Natural killer cell (primary cell): ENCODE measurements around a stretch of chr14.

GRCh38 chr14:92706742-92707003 is 41.8 kb downstream of the LGMN start:
- PRO-cap, result no peak

GRCh38 chr14:92878171-92878562 is 44.8 kb upstream of the CHGA start:
- PRO-cap, result no peak

DNA sequence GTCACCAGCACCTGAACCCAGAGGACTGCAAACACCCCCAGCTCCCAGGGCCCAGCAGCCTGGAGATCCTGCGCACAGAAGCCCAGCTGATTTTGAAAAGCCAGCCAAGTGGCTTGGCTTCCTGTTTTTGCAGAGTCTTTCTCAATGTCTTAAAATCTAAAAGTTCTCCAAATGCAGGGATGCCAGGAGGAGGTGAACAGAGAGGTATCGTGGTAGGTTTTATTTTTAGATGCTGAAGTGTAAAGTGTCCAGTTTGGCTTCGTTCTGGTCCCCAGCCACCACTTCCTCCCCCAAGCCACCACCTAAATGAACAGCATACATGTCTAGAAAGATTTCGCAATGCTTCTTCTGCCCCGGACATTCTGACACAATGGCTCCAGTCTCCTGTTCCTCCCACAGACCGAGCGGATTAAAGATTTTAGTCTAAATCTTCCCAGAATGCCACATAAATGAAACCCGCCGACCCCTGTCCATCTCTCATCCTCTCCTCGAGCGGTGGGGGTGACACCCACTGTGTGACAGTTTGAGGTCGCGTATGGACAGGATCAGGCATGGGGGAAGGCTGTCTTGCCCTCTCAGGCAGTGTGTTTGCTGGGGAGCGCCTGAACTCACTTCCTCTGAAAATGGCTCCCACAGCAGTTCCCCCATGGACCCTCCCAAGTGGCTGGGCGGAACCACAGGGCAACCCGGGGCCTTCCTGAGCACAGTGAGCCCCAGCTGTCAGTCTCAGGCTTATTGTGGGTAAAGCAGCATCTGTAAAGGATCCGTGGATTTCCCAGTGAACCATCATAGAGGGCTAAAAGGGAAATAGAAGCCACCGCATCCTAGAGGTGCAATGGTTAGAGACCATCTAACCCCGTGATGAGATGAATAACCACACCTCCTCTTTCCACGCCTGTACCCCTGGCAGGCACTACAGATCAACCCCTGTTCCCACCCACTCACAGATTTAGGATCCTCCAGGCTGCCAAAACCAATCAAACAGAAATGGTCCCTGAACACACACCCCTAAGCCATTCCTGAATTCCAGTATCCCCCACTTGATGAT is 41.4 kb downstream of the ITPK1 start:
- PRO-cap, result bidirectional peak, plus-strand start at position 344 of the sequence, minus-strand start at position 312 of the sequence

DNA sequence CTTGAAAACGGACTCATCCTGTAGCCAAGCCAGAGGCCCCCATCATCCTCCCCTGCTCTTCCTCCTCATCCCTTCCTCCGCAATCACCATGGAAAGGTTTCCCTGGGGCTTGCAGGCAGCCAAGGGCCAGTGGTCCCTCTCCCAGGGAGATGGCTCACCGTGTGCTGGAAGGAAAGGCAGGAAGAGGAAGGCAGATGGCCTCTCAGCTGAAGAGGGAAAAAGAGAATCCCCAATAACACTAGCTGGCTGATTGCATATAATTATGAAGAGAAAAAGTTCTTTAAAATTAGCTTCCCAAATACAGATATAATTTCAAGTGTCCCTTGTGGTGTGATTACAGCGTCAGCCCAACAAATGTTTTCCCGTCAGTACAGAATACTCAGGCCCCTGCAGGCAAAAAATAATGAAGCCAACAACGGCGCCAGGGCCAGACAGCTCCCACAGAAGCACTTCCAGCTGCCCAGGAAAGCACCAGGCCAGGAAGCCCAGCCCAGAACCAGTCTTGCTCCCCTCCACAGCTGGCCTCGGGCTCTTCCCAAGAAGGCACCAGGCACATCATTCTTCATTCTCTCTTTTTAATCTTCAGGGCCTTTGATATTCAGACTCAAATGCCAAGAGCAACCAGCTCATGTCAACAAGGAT is 24.7 kb downstream of the ITPK1 start:
- PRO-cap, result no peak

- PRO-cap, result no peak
These were observed 22.1 kb upstream of the ITPK1 start for GRCh38 chr14:93137761-93138223.

DNA sequence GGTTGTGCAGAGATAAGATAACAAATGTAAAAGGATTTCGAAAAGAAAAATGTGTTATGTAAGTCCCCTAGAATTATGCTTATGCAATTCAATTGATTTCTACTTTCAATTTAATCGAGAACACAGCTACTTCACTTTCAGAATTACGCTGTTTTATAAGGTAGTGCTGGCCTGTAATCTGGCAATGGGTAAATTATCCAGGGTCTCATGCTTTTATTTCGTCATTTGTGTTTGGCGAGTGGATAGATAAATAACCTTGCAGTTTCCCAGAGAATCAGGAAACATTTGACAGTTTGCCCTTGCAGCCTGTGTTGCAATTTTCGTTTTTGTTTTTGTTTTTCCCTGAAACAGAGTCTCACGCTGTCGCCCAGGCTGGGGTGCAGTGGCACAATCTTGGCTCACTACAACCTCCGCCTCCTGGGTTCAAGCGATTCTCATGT is 33.6 kb downstream of the MOAP1 start:
- PRO-cap, result no peak

- PRO-cap, result no peak
These were observed 2.8 kb downstream of the MOAP1 start for GRCh38 chr14:93181955-93182332.

DNA sequence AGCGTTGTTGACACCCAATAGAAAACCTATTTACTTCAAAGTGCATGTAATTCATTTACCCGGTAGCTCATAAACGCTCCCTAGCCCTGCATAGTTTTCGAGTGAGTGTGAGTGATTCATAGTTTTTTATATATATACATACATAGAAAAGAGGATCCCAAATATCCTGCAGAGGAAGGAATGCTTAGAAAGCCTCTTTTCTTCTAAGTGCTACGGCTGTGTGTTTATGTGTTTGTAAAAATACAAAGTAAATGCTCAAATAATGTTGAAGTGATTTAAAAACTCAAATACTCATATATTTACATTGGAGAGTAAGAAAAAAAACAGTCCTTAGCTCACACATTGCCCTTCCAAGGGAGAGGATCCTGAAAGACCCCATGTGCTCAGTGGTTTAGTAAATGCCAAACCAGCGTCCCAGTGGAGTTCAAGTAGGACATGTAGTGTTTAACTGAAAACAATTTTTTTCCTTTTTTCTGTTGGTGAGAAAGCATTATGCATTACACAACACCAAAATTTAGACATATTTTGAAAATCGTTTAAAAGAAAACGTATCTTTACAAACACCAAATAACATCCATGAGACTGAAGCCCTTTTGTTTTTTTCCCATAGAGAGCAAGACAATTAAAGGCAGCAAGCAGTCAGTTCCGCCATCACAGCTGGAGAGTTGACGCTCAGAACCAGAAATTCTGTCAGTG is 33.5 kb downstream of the UBR7 start:
- PRO-cap, result no peak

- PRO-cap, result no peak
These were observed 39.0 kb downstream of the BTBD7 start for GRCh38 chr14:93293794-93294177.

DNA sequence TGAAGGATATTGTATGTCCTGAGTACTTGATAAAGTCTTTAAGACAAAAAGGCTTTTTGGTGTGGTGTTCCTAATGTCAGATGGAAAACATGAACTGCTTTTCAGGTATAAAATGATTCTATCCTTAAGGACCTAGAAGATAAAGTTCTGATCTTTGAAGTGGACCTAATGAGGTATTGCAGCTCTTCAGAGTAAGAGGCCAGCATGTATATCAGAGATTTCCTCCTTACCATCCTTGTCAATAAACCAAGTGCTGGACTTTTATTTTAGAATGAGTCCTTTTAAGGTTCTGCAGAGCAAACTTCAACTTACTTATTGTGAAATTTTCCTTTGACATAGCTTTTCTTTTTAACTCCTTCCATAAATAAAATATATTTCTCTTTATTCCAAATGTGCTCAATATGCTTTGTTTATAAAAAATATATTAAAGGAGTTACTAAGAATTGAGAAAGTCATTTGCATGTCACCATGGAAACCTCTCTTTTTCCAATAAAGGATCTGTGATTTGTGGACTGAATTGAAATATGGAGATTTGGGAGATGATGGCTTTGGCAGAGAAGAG is 50.2 kb downstream of the UNC79 start:
- PRO-cap, result no peak

DNA sequence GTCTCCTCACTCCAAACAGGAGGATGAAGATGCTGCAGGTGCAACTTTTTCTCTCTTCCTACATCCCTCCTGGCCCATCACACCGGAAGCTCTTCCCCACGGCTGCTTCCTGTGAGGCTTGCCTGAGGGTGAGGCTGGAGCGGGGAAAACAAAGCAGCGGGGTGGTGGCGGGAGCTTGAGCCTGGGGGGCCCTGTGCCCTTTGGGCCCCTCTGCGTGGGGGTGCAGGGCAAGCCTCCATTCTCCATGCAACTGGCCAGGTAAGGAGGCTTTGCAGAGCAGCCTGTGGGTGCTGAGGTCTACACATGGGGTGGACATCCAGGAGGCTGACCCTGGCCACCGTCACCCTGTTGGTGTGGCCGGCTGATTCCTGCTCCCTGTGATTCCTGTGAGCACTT is 70.7 kb downstream of the PRIMA1 start:
- PRO-cap, result no peak

GRCh38 chr14:93925994-93926571 is 1.1 kb upstream of the FAM181A start:
- PRO-cap, result no peak

GRCh38 chr14:93959898-93960647 is 16.3 kb downstream of the ASB2 start:
- PRO-cap, result no peak

GRCh38 chr14:93970852-93971517 is 5.4 kb downstream of the ASB2 start:
- PRO-cap, result bidirectional peak, plus-strand start at chr14:93971223, minus-strand start at chr14:93971127

GRCh38 chr14:94057632-94057940 is 23.4 kb downstream of the DDX24 start:
- PRO-cap, result no peak

GRCh38 chr14:94321261-94322097 is 1.7 kb downstream of the SERPINA6 start:
- PRO-cap, result no peak

DNA sequence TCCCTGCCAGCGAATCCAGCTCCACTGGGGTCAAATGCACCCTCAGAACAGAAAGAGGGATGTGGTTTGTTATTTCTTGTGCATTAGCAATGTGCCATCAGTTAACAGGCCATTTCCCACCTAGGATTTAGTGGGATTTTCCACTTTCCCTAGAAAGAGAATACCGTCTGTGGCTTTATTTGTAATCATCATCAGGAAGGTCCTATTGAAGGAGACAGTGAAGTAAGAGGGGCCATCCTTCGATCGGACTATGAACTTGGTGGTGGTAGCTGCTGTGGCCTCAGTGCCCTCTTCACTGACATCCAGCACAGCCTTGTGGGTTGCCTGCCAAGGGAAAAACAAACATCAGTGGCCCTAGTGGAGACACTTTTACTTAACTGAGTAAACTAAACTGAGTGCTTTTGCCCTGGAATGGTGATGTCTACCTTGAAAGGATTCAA is 10.4 kb upstream of the SERPINA11 start:
- PRO-cap, result no peak

DNA sequence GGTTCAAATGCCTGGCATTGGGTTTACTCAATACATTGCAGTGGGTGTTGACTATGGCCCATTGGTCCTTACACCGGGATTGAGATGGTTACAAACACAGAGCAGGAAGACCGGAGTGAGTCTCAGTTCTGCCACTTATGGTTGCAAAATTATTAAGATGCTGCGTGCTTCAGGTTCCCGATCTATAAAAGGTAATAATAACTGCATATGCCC is 10.7 kb upstream of the SERPINA11 start:
- PRO-cap, result no peak

GRCh38 chr14:94542281-94542866 is 18.9 kb upstream of the SERPINA4 start:
- PRO-cap, result no peak

- PRO-cap, result no peak
These were observed 8.3 kb upstream of the SERPINA5 start for GRCh38 chr14:94572835-94573352.